Cardiac septum (tissue), 1 donor: ENCODE measurements around a stretch of chr5.

- PRO-cap = bidirectional peak, plus-strand start at chr5:157517264, minus-strand start at chr5:157517073
Observed at GRCh38 chr5:157516830-157517359, 56.9 kb downstream of the NIPAL4 start.

DNA sequence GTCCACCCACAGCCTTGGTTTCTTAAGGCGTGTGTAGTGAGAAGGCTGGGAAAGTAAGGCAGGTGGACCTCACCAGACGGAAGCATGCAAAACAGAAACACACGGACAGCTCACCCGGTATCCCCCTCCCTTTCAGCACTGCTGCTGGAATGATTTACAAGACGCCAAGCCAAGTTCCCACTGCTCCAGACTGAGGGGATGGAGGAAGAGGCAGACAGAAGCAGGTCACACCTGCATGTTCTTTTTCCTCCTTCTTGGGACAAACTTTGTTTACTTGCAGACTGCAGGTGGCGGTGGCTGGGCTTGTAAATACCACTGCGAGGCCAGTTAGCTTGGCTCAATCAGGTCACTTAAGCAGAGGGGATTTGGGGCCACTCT lies 47.4 kb downstream of the ADAM19 start:
- PRO-cap = no peak

DNA sequence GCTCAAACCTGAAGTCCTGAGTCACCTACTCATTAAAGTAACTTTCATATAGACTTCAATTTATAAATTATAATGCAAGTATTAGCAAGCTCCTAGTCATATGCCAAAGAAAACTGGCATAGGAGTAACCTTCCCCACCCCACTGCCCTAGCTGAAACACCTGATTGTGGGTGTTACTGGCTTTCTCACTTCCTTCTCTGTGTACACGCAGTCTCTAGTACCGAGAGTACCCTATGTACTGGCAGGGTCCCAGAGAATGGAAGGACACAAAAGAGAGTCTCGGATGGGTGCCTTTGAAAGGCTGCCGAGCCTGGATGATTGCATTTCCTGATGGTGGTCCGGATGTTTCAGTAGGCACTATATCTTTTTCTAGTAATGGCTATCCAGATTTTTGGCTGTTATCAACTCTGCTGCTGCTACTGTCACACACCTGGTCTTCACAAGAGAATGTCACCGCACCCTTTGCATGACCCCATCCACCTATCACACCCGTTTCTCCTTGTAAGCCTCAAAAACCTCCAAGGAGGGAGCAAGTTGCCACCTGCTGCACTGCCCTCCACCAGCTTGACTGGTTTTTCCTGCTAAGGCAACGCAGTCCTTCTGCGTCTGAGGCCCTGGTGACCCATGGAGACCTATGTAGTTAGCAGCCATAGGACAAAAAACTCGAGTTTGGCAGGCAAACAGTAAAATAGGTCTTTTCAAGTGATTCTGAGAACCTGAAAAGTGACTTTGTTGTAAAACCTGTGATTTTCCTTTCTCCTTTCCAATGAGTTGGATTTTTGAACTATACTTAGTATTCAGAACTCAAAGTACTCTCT lies 53.9 kb upstream of the CLINT1 start:
- PRO-cap = no peak

DNA sequence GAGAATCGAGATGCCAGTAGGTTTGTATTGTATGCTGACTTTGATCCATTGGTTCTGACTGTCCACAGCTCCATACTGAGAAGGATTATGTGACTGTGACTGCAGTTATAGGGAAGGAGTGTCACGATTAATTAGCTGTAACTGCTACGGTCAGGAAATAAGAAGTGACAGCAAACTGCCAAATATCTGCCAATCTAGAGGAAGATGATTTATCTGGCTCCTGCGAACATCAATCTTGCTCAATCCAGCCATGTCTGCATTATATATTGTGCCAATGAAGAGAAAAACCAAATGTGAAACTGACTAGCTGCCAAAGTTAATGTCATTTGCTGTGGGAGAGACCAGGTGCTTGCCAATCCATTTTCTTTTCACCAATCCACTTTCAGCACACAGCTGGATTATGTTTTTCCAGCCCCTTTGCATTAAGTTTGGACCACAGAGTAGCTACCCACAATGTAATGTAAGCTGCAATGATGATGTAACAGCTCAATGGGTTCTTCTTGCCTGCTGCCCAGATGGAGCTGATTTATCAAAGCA lies 61.1 kb upstream of the CLINT1 start:
- PRO-cap = no peak

DNA sequence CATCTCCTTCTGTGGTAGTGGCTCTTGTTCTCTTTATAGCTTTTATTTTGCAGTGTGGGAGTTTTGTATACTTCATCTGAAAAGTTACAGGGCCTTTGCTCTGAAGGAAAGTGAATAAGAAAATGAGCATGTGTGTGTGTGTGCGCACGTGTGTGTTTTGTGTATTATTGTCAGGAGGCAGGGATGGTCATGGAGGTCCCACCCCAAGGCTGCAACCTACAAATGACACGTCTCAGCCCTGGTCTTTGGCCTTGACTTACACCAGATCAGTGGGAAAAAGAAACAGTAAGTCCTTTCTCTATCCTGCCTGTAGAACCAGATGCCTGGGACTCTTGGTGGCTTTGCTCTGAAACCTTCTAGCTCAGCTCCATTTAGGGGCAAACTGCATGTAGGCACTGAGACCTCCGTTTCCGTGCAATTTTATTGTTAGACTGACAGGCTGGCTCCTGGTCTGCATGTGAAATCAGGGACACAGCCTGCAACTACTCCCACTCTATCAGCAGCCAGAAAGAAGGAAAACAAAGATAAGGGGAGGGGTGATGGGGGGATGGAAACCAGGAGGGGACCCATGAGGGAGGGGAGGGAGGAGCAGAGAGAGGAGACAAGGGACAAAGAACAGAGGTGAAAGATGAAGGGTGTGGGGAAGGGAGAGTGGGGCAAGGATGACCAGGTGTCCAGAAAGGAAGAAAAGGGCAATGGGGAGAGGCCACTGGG lies 316.5 kb upstream of the CLINT1 start:
- PRO-cap = no peak

GRCh38 chr5:158431800-158432217 lies 572.9 kb upstream of the CLINT1 start:
- PRO-cap = no peak

GRCh38 chr5:158511204-158511756 lies 588.4 kb downstream of the EBF1 start:
- PRO-cap = no peak

DNA sequence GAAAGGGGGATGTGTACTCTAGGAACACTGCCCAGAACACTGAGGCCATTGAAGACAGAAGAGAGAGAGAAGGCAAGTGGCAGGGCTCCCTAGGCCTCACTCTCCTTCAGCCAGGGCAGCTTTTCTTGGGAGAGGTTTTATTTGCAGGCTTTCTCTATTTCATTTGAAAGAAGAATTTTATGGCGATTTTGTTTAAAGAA lies 181.9 kb downstream of the EBF1 start:
- PRO-cap = unidirectional peak, plus-strand start at position 57 of the sequence

DNA sequence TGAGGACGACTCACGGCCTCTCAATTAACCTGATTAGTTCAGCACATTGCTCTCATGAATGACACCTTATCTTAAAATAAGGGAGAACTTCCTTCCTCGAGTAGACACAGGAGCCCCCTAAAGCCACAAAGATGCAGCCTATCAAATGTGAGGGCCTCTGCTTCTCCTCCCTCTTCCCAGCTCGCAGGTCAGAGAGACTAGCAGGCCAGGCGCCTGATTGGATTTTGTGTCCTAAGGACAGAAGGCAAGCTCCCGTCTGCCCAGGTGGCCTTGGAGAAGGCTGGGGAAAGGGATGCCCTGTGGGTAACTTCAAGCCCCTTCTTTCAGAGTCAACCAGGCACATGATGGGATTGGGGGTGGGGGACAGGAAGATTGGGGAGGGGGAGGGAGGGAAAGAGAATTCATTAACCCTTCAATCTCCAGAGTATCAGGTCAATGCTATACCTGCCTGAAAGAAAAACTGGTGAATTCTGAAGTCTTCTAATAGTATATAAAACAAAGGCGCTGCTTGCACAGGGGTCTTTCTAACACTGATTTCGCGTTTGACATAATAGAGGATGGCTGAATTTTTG lies 37.5 kb downstream of the EBF1 start:
- PRO-cap = no peak

- PRO-cap = unidirectional peak, minus-strand start at chr5:159101950
Observed at GRCh38 chr5:159101833-159102124, 2.1 kb upstream of the EBF1 start.

DNA sequence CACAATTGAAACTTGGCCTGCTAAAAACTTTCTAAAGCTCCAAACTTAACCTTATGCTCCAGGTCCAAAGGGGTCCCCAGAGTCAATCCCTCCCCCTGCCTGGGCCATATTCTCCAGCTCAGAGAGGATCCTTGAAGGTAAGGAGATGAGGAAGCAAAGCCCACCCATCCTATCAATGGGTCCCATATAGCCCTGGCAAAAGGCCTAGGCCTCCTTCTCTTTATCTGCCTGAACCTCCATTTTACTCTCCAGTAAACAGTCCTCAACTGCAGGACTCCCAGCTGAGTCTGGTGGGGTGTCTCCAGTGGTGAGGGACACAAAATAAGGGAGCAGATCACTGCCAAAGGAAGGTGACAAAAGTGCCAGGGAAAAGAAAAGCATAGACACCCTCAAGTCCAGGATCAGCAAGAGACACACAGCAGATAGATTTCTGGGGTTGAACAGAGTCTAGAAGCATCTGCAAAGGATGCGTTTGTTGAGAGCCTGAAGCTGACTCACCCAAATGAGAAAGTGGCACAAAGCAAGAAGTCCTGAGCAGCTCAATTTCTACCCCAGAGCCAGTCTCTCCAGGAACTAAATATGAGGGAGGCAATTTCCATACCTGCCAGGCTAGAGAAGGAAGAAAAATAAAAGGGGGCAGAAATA lies 2.7 kb upstream of the EBF1 start:
- PRO-cap = no peak

- PRO-cap = unidirectional peak, minus-strand start at chr5:159103044
Observed at GRCh38 chr5:159102893-159103144, 3.1 kb upstream of the EBF1 start.

GRCh38 chr5:159133053-159133314 lies 33.3 kb upstream of the EBF1 start:
- PRO-cap = no peak

DNA sequence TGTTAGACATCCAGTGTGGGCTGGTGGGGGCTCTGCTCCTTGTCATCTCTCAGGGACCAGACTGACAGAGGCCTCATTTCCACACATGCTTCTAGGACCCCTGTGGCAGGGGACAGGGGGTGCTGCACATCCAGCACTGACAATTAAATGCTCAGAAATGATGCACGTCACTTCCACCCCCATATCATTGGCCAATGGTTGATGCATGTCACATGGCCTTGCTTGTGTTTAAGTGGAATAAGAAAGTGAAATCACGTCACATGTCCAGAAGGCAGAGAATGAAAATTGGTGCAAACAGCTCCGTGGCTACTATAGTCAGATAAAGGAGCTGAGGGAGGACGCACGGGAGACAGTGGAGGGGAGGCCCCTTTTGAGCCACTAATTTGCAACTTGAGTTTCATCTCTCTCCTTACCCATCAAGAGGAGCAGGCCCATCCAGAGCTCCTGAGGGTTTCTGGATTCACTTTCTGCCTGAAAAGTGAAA lies 134.1 kb upstream of the ADRA1B start:
- PRO-cap = no peak

DNA sequence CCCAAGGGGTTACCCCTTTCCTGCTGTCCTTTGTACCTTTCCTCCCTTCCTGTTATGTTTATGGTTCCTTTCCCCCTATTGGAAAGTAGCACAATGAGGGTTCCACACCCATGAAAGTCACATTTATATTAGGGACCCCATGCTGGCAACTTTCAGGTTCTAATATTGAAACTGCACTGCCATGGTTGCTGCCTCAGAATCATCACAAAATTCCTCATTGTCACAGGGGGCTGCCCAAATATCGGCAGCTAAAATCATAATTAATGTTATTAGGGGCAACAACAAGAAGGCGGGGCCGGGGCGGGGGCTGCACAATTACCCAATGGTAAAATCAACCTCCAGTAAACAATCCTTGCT lies 123.6 kb upstream of the ADRA1B start:
- PRO-cap = no peak

DNA sequence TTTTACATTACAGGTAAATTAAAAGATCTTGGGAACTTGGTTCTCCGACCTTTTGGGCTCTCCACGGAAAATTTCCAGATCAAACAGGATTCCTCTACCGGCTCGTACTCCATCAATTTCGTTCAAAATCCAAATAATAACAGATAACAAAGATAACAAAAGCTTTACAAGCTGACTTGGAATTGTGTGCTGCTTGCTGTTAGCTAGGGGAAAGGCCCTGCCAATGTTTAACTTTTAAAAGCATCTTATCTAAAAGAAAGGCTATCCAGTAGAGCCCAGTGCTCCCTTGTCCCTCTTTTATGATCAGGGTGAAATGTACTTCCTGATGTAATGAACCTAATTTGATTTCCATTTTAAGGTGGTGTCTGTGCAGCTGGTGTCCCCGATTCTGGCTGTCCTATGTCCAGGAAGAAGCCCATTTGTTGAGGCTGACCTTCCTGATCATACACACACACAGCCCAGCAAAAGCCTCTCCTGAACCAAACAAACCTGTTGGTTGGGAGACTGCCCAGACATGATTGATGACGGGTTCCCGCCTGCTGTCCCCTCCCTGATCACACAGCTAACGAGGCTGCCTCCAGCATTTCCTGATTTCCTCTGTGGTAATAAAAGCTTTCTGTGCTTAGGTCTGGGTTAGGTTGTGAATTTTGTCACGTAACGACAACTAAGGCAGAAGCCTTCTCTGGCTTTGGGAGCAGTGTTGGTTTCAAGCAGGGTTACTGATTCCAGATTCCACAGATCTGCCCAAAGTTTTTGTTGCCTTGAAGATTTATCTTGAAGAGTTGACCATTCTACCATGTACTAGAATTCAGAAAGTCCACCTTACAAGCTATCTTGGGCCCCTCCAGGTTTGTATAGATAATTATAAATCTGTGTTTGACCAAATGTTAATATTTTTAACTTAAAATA lies 54.1 kb downstream of the PWWP2A start:
- PRO-cap = no peak

GRCh38 chr5:160077625-160078385 lies 41.4 kb downstream of the PWWP2A start:
- PRO-cap = no peak

GRCh38 chr5:160158882-160159209 lies 39.6 kb upstream of the PWWP2A start:
- PRO-cap = unidirectional peak, minus-strand start at chr5:160158985

- PRO-cap = no peak
Observed at GRCh38 chr5:160262532-160263208, 33.4 kb downstream of the FABP6 start.

- PRO-cap = no peak
Observed at GRCh38 chr5:160311753-160312252, 561 bp downstream of the CCNJL start.